H1 (cell line): ENCODE measurements around a stretch of chr10.

- RRBS = no CpG with 5 or more reads among the region's 2 CpGs
CAGE:
- cytosol, long polyA plus RNA = no peak
- long polyA plus RNA = no peak
- nucleus, long polyA plus RNA = no peak
Observed at GRCh38 chr10:73136523-73136887, 26.2 kb downstream of the NUDT13 start.

DNA sequence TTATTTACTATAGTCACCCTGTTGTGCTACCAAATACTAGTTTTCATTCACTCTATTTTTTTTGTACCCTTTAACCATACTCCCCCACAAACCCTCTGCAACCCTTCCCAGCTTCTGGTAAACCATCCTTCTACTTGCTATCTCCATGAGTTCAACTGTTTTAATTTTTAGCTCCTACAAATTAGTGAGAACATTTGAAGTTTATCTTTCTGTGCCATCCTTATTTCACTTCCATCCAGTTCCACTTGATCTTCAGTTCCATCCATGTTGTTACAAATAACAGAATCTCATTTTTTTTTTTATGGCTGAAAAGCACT lies 2.0 kb downstream of the ECD start:
CAGE:
- cytosol, long polyA plus RNA = no peak
- long polyA plus RNA = no peak
- nucleus, long polyA plus RNA = no peak

- RRBS = 17% methylated on average over 1 of the region's 8 CpGs
CAGE:
- cytosol, long polyA plus RNA = no peak
- long polyA plus RNA = no peak
- nucleus, long polyA plus RNA = no peak
Observed at GRCh38 chr10:73246264-73246687, 779 bp downstream of the DNAJC9 start.

- RRBS = no CpG with 5 or more reads among the region's 7 CpGs
CAGE:
- cytosol, long polyA plus RNA = no peak
- long polyA plus RNA = no peak
- nucleus, long polyA plus RNA = start-site peak on the minus strand at chr10:73490729-73490755, 13 reads
Observed at GRCh38 chr10:73490172-73490959, 5.5 kb downstream of the PPP3CB start.

- RRBS = under 1% methylated on average over 11 of the region's 64 CpGs
CAGE:
- cytosol, long polyA plus RNA = start-site peak on the minus strand at chr10:73625961-73626020, 108 reads
- long polyA plus RNA = start-site peak on the minus strand at chr10:73625845-73626040, 122 and 110 reads in 2 replicates
- nucleus, long polyA plus RNA = start-site peak on the minus strand at chr10:73625933-73625966, 26 reads; start-site peak on the plus strand at chr10:73626098-73626152, 13 reads
Observed at GRCh38 chr10:73625269-73626212, 15.7 kb downstream of the MYOZ1 start.

DNA sequence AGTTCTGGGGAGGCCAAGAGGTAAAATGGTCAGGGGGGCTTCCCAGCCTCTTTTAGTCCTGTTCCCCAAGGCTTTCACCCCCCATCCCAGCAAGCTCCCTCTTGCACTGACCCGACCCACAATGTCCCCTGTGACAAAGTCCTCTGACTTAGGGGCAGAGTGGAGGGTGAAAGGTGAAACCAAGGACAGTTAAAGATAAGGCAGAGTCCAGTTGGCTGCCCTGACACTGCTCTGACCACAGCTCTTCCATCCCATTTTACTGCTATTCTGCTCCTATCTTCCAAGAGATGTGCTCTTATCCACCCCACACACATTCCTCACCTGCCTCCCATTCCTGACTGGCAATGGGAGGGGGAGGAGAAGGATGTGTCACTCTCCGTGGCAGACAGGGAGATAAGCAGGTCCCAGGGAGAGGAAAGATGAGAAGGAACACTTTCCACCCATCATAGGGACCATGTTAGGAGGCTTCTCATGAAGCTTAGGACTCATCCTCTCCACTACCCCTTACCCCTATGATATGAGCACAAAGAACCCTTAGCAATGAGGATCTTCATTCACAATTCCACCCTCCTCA lies 6.9 kb downstream of the SYNPO2L start:
- RRBS = no CpG with 5 or more reads among the region's 2 CpGs
CAGE:
- cytosol, long polyA plus RNA = no peak
- long polyA plus RNA = no peak
- nucleus, long polyA plus RNA = no peak

- RRBS = no CpG with 5 or more reads among the region's 11 CpGs
CAGE:
- cytosol, long polyA plus RNA = no peak
- long polyA plus RNA = no peak
- nucleus, long polyA plus RNA = no peak
Observed at GRCh38 chr10:73717157-73718218, 19.6 kb upstream of the AGAP5 start.

GRCh38 chr10:73758645-73759388 lies 13.3 kb upstream of the FUT11 start:
- RRBS = no CpG with 5 or more reads among the region's 9 CpGs
CAGE:
- cytosol, long polyA plus RNA = no peak
- long polyA plus RNA = no peak
- nucleus, long polyA plus RNA = no peak

GRCh38 chr10:73791899-73793111 lies 6.9 kb downstream of the ZSWIM8 start:
- RRBS = 93% methylated on average over 7 of the region's 39 CpGs
CAGE:
- cytosol, long polyA plus RNA = no peak
- long polyA plus RNA = no peak
- nucleus, long polyA plus RNA = no peak

GRCh38 chr10:73848771-73849001 lies 25.7 kb downstream of the CAMK2G start:
- RRBS = no CpG with 5 or more reads among the region's 8 CpGs
CAGE:
- cytosol, long polyA plus RNA = no peak
- long polyA plus RNA = no peak
- nucleus, long polyA plus RNA = no peak

- RRBS = no CpG with 5 or more reads among the region's 2 CpGs
CAGE:
- cytosol, long polyA plus RNA = no peak
- long polyA plus RNA = no peak
- nucleus, long polyA plus RNA = no peak
Observed at GRCh38 chr10:73875277-73875452, 810 bp upstream of the CAMK2G start.

DNA sequence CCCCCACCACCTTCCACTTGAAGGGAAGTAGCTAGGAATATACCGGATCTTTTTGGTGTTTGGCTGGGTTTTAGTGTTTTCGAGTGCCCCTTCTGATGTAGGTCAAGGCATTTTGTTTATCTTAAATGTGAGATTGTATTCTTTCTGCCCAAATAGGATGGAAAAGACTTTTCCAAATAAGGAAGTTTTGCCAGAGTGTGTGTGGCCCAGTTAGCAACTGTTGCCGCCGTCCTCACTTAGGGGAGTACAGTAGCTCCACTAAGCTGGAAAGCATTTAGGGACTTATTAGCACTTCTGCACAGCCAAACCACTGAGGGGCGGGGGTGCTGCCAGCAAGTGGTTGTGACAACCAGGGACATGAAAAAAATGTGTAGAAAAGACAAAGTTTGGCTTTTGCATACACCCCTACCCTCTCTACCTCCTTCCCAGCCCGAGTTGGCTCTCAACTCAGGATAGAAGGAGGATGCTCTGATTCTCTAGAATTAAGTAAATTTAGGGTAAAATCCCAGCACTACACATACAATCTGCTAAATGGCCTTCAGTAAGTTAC lies 29.7 kb upstream of the VCL start:
- RRBS = no CpG with 5 or more reads among the region's 6 CpGs
CAGE:
- cytosol, long polyA plus RNA = no peak
- long polyA plus RNA = no peak
- nucleus, long polyA plus RNA = no peak

- RRBS = no CpG with 5 or more reads among the region's 3 CpGs
CAGE:
- cytosol, long polyA plus RNA = no peak
- long polyA plus RNA = no peak
- nucleus, long polyA plus RNA = no peak
Observed at GRCh38 chr10:74174505-74174951, 23.5 kb downstream of the ADK start.

DNA sequence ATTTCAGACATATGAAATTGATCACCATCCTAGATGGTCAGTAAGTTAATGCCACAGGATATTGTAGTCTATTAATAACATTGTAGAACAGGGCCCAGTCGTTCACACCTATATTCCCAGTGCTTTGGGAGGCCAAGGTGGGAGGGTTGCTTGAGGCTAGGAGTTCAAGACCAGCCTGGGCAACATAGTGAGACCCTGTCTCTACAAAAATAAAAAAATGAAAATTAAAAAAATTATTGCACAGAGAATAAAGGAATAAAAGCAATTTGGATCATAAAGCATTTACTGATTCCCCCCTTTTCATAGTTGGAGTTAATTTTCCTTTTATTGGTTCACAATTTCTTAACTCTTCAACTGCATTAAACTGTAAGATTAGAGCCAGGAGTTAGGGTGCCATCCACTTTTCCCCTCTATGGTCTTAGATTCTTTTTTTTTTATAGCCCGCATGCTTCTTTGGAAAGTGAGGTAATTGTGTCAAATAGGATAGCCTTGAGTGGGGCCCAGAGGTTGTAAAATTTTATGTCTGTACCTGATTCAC lies 24.6 kb downstream of the ADK start:
- RRBS = no CpG with 5 or more reads among the region's 2 CpGs
CAGE:
- cytosol, long polyA plus RNA = no peak
- long polyA plus RNA = no peak
- nucleus, long polyA plus RNA = no peak

DNA sequence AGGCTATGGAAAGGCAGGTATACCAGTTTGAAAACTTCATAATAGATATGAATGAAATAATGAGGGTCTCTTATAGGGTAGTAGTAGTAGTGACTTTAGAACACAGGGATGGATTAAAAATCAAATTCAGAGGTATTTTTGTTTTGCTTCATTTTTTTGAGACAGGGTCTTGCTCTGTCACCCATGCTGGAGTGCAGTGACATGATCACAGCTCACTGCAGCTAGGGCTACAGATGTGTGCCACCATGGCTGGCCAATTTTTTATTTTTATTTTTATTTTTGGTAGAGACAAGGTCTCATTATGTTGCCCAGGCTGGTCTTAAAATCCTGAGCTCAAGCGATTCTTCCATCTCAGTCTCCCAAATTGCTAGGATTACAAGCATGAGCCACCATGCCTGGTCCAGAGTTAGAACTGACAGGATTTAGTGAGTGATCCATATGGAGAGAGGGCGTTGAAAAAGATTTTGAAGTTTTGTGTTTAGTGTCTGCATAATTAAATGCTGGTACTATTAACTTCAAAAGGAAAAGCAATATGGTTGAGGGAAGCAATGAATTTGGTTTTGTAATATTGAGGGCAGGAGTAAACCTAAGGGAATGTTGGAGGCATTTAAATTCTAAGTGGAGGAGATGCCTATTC lies 99.7 kb downstream of the ADK start:
- RRBS = no CpG with 5 or more reads among the region's 2 CpGs
CAGE:
- cytosol, long polyA plus RNA = no peak
- long polyA plus RNA = no peak
- nucleus, long polyA plus RNA = no peak

DNA sequence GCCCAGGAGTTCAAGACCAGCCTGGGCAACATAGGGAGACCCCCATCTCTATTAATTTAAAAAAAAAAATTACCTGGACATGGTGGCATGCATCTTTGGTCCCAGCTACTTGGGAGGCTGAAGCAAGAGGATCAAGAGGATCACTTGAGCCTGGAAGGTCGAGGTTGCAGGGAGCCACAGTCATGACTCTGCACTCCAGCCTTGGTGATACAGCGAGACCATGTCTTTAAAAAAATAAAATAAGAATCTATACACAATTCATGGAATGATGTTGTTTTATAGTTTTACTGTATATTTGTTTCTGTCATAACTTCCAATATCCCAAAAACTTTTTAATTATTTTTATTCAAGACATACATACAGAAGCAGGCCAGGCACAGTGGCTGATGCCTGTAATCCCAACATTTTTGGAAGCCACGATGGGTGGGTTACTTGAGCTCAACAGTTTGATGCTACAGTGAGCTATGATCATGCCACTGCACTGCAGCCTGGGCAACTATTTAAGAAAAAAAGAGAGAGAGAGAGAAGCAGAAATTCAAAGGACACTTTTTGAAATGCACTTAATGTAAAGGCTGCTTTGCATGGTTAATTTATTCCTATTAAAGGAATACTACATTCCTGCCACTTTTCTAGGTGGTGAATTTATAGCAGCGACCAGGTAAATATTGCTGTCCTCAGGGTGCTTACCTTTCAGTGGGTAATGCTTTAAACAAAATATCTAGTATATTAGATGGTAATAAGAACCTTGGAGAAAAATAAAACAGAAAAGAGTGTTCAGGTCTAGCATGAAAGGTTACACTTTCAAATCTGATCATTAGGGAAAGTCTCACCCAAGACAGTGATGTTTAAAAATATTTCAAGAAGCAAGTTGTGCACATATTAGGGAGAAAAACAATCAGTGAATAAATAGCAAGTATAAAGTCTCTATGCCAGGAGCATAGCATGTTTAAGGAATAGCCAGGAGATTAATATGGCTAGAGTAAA lies 313.6 kb downstream of the ADK start:
- RRBS = no CpG with 5 or more reads among the region's 4 CpGs
CAGE:
- cytosol, long polyA plus RNA = no peak
- long polyA plus RNA = no peak
- nucleus, long polyA plus RNA = no peak

DNA sequence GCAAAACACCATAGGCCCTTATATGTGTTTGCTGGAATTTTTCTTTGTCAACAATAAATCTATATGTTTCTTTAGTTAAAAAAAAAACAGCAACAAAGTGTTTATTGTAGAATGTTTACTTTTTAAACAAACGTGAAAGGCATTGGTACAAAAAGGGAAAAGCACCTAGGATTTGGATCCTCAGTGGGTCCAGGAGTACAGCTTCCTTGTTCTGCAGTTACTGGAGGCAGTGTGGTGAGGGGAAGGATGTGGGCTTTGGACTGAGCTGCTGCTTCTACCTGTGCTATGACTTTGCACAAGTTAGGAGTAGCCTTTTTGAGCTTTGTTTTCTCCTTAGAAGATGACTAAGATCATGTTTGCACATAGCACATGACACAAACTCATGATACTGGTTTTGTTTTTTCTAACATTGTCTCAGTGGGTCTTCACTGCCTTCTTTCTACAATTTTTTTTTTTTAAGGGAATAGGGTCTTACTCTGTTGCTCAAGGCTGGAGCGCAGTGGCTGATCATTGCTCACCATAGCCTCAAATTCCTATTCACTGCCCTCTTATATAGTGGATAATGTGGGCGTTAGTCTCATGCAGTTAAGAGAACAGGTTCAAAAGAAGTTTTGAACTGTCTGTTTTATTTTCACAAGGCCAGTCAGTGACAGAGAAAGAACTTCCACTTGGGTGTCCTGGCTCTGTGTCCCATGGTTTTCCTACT lies 71.8 kb downstream of the KAT6B start:
- RRBS = no CpG with 5 or more reads among the region's 3 CpGs
CAGE:
- cytosol, long polyA plus RNA = no peak
- long polyA plus RNA = no peak
- nucleus, long polyA plus RNA = no peak

- RRBS = no CpG with 5 or more reads among the region's 4 CpGs
CAGE:
- cytosol, long polyA plus RNA = no peak
- long polyA plus RNA = no peak
- nucleus, long polyA plus RNA = no peak
Observed at GRCh38 chr10:74977899-74978366, 95.5 kb downstream of the DUSP29 start.

- RRBS = no CpG with 5 or more reads among the region's 23 CpGs
CAGE:
- cytosol, long polyA plus RNA = no peak
- long polyA plus RNA = no peak
- nucleus, long polyA plus RNA = no peak
Observed at GRCh38 chr10:75028272-75029492, 44.8 kb downstream of the DUSP29 start.

DNA sequence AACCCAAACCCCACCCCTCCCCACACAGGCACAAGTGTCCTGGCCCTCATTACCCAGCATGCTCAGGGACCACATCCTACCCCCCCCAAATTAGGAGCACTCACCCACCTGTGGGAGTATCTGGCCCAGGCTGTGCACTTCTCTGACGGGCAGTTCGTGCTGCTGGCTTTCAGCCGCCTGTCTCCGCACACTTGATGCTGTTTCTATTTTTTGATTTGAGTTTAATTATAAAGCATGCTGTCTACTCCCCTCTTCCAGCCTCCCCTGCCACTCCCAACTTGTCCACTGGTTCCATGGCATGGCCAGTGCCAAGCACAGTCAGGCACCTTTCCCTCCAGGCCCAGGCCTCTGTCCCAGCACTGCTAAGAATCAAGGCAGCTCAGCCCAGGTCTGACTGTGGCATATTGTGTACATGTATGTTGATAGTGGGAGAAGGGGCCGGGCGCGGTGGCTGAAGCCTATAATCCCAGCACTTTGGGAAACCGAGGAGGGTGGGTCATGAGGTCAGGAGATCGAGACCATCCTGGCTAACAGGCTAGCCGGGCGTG lies 2.5 kb upstream of the DUSP13 start:
- RRBS = no CpG with 5 or more reads among the region's 11 CpGs
CAGE:
- cytosol, long polyA plus RNA = no peak
- long polyA plus RNA = no peak
- nucleus, long polyA plus RNA = no peak